Anterior vena cava (tissue), 1 donor: ENCODE data around the genes TLR8 and ATXN3L.

- PRO-cap: unidirectional peak, minus-strand start at chrX:10616088
Observed at GRCh38 chrX:10615982-10616346, 4.4 kb downstream of the MID1 start.

GRCh38 chrX:10833323-10834024 is 213.1 kb upstream of the MID1 start:
- PRO-cap: unidirectional peak, minus-strand start at chrX:10833679; unidirectional peak, minus-strand start at chrX:10833725

DNA sequence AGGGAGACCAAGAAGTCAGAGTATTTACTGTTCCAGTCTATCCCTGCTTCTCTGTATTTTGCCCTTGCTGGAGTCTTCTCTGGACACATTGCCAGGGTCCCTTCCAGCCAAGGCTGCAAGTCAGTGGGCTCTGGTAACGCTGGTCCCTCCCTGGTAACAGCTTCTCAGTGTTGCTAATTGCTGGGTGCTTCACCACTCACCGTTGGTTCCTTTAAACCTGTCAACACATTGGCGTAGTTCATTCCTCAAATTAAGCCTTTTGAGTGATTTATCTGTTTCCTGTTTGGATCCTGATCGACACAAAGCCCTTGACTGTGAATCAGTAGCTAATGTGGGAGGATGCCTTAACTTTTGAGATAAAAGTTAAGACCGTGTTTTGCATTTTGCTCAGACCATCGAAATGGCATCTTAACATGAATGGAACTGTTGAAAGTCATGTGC is 125.8 kb downstream of the AMELX start:
- PRO-cap: no peak

DNA sequence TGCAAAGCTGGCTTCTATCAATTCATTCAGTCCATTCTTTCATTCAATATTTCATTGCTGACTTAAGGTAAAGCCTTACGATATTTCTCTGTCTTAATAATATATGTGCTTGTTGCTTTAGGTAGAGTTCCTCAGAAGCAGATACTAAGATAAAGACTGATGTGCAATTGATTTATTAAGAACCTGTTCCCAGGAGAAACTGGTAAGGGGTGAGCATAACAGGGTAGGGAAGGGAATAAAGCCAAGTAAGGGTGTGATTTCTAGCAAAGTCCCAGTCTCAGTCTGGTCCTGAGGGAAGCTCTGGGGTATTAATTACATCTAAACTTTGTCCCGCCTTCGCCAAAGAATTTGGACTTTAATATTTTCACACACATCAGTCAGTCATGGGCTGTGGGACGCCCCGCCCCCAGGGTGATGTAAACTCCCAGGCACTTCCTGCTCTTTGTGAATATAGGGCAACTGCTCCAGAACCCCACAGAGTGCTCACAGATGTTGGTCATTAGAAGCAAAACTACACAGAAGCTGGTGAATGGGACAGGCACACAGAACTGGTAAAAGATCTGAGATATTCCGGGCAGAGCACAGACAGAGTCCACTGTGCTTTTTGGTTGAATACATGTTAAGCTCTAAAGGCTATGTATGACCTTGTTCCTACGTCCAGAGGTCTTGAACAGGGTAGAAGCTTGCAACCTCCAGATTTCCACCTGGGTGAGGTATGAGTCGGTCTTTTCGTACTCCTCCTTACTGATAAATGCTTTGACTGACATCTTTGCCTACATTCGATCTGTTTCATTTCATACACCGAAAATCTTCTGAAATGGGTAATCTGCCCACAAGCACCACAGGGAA is 144.3 kb downstream of the AMELX start:
- PRO-cap: bidirectional peak, plus-strand start at position 477 of the sequence, minus-strand start at position 284 of the sequence

- PRO-cap: unidirectional peak, minus-strand start at chrX:12138619
Observed at GRCh38 chrX:12138534-12139058, 323 bp downstream of the FRMPD4 start.

- PRO-cap: unidirectional peak, plus-strand start at chrX:12906620
Observed at GRCh38 chrX:12906559-12906836, at the start of gene TLR8. Gene TLR8 (plus strand): TSS chrX:12906620.

DNA sequence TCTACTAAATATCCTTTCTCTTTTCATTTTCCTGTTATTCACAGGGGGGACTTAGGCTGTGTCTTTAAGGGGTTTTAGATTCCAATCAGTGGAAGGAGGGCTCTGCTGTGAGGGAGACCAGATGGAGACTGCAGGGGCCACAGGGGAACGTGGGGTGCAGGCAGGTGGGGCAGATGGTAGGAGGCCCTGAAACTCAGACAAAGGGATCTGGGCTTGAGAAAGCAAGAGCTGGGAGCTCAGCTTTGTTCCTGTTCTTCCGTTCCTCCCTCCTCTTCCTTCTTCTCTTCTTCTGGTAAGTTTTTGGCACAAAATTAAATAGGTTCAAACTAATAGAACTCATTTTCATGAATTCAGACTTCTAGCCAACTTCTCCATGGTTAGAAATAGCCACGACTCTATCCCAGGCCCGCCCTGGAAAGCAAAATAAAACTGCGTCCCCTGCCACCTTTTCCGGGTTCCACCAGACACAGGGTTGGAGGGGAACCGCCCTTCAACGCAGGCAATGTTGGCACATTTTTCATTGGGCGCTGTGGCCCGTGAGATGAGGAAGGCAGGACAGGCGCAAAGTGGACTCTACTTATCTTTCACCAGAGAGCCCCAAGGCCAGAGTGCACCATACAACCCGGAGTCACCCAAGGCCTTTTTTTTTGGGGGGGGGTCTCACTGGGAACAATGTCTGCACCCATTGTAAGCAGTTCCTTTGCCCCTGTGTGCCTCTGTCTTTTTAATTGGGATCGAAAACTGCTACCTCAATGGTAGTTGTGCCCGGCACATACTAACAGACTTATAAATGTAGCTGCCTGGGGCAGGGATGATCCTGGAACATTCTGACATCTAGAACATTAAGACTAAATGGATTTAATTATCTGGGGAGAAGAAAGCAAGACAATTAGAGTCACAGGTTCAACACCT is 3.3 kb upstream of the TMSB4X start:
- PRO-cap: bidirectional peak, plus-strand start at position 595 of the sequence, minus-strand start at position 452 of the sequence

DNA sequence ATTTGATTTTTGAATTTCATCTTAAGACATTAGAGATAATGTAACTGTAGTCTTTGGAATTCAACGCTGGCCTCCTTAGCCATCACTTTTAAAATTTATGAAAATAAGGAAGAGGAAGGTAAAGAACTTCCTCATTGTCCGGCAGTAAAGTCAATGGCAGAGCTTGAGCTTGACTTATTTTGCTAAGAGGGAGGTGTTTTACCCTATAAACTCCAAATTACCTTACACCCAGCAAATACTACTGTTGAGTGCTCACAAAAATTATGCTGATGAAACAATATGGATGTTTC is 733 bp upstream of the TMSB4X start:
- PRO-cap: no peak

DNA sequence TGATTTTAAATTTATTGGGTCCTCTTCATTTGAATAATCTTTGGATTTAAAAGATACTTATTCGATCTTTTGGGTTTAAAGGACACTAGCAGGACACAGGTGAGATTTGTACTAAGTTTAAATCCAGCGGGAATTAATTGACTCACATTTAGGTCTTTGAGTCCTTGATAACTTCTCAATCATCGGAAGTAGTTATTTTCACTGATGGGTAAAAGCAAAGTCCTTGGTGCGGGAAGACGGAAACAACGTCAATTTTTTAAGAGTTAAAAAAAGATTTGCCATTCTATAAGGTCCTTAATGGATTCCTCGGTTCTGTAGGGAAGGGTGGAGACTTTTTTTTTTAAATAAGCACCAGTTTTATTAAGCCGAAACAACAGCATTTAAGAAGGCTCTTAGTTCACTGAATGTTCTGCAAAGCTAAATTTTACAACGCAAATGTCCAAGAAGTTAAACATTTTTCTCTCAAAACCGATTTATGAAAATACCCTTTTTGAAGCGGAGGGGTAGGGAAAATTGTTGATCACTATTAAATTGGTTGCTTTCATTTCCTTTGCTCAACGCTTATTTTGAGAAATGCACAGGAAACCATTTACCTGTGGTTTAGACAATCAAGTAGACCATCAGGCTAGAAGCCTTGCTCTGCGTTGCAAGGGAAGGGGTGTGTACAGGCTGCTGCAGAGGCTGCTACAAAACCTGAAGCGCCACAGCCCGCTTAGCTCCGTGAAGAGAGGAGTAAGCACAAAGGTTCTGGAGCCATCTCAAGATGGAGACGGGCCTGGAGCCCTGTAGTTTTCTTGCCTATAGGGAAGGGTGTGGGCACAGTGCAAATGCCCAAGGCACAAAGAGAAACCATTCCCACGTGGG is 3.1 kb downstream of the TMSB4X start:
- PRO-cap: no peak

DNA sequence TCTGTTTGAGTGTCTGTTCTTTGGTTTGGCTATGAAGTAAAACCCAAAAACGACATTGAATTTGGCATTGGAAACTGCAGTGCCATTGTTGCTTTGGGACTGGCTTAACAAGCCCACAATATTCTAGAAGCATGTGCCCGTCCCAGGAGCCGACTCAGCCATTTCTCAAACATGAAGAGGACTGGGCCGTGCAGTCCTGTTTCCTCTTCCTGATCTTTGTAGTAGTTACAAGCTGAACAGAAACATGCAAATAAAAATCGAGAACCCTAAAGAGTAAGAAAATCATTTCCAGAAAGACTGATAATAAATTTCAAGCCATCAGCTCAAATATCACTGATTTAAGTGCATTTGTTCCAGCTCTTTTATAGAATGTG is 25.6 kb downstream of the TMSB4X start:
- PRO-cap: no peak

GRCh38 chrX:13081470-13082163 is 37.2 kb upstream of the FAM9C start:
- PRO-cap: no peak

GRCh38 chrX:13088114-13088629 is 43.8 kb upstream of the FAM9C start:
- PRO-cap: no peak

DNA sequence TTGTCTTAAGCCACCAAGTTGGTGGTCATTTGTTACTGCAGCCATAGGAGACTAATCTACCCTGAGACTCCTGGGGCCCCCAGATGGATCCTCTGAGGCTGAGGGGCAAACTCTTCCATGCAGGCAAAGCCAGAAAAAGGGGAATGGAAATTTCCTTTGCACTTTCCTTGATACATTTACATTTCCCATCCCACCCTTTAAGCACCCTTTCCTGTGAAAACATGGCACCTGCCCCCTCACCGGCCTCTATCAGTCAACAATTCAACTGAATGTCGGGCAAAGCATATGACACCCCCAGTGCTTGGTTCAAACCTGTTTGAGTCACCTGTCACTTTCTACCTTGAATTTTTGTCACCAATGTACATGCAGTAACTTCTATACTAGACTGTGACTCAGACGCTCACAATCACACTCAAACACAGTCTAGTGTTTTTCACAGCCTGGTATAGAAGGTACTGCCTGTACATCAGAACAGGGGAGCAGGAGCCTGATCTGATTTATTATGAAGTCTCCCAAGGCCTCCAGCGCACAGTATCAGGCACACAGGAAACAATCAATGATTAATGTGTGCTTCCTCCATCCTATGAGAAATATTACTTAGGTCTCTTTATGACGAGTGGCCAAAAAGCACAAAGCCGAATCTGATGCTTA is 49.1 kb upstream of the FAM9C start:
- PRO-cap: no peak

DNA sequence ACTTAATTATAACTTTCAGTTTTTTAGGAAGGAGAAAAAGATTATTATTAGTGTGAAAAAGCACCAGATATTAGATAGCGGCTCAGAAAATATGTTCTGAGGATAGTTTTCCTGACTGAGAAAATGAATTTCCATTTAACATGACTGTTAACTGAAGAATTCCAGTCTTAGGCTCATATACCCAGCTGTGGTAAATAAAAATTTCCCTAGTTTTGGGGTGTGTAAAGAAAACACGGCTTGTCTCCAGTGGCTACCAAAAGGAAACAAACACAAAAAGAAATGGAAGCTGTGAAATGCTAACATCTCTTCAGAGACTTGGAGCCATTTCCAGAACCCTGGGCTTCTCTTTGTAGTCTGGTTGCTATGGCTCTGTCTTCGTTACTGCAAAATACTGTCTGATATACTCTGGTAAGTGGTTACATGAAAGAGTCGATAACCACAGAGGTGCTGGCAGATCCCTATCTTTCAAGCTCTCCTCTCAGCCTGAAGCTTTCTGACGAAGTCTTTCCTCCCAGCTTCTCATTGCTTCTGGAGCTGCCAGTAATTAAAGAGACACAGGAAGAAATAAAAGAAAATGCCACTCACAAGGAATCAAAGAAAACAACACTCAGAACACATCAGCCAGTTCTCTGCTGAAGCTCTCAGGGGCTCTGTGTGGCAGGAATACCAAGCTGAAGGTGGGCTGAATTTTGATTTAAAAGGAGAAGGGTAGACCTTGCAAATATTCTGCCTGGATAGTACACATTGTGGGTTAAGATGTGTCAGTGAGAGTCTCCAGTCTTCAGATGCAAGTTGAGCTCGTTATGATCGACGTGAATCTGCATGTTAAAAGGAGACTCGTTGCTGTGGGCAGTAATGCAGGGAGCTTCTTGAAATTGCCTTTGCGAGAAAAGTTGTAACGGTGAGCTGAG is 107.5 kb upstream of the FAM9C start:
- PRO-cap: no peak

DNA sequence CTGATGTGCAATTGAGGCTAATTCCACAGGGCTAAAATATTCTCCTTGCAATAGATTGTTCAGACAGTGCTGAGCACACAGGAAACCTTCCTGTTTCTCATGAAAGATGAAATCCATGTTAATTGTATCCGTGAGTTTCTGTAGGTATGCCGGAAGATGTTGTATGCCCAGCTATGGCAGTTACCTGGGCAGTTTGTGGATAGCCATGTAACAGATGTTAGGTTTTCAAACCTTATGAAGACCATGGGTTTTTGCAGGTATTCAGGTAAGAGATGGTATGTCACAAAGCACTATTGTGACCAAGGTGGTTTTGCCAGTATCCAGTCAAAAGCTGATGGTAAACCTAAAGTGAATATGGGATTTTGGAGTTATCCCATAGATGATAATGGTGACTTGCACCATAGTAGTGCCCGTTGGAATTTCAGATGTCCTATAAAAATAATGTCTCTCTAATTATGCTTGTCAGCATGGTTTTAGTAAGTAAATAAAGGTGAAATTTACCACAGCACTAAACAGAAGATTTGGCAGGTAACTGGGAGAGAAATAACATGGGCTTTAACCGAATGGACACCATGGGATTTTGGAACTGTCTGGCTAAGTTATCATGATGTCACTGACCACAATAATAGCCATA is at the start of gene ATXN3L:
ATXN3L (minus strand) TSS at position 236 of the 634 bp plus-strand sequence.
- PRO-cap: no peak

DNA sequence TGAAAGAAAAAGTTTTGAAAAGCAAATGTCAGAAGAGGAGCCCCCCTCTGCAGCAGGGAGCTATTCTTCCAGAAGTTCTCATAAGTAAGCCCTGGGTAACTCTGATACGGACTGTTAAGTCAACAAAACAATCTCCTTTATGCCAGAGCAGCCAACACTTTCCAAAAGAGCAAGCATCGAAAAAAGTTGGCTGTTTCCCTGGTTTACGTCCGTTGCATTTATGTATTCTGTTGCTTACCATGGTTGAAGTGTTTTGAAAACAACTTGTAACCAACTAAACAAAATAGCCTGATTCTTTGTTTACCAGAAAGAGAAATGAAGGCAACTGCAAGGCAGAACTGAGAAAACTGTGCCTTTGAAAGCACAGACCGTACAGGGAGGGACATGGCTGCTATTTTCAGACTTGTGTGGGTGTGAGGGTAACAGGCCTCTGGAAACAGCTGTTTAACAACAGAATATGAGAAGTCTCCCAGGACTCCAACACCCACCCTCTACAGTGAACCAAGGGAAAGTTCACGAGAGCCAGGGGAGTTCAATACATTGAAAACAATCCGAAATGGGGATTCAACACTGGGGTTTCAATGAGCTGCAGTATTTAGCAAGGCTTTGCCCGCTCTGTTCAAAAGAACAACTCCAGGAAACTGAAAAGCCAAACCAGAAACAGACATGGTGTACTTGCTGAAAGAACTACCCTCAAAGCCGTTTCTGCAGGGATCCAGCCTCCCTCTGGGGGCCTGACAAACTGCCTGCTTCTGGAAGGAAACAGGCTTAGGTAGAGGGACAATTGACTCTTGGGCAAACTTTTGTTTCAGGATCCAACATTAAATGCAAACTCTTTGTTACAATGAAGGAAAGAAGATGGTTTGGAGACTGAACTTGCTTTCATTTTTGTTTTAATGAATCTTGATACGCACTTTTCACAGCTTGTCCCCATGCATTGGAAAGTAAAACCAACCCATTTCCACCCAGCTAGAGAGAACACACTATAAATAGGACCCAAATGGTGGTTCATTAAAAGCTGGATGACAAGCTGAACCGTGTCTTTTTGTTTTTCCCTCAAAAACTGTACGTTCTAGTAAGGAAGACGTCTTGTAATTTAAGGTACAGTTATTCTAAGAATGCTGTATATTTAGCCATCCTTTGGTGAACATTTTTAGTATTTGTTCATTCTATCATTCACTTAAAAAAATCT is 95.6 kb upstream of the EGFL6 start:
- PRO-cap: no peak

- PRO-cap: no peak
Observed at GRCh38 chrX:13482655-13483169, 86.7 kb upstream of the EGFL6 start.

- PRO-cap: unidirectional peak, plus-strand start at chrX:13516918
Observed at GRCh38 chrX:13516863-13517175, 52.6 kb upstream of the EGFL6 start.

- PRO-cap: no peak
Observed at GRCh38 chrX:13749131-13749570, 14.6 kb downstream of the OFD1 start.

GRCh38 chrX:15616369-15616864 is 15.7 kb upstream of the ACE2 start:
- PRO-cap: no peak